Amniotic epithelial cell (primary cell): ENCODE results near the gene HCRTR2.

GRCh38 chr6:53062194-53062861 lies 704 bp upstream of the CILK1 start:
- RRBS = no CpG with 5 or more reads among the region's 5 CpGs

- RRBS = no CpG with 5 or more reads among the region's 6 CpGs
These were observed 87.8 kb upstream of the GCM1 start for GRCh38 chr6:53236316-53237047.

DNA sequence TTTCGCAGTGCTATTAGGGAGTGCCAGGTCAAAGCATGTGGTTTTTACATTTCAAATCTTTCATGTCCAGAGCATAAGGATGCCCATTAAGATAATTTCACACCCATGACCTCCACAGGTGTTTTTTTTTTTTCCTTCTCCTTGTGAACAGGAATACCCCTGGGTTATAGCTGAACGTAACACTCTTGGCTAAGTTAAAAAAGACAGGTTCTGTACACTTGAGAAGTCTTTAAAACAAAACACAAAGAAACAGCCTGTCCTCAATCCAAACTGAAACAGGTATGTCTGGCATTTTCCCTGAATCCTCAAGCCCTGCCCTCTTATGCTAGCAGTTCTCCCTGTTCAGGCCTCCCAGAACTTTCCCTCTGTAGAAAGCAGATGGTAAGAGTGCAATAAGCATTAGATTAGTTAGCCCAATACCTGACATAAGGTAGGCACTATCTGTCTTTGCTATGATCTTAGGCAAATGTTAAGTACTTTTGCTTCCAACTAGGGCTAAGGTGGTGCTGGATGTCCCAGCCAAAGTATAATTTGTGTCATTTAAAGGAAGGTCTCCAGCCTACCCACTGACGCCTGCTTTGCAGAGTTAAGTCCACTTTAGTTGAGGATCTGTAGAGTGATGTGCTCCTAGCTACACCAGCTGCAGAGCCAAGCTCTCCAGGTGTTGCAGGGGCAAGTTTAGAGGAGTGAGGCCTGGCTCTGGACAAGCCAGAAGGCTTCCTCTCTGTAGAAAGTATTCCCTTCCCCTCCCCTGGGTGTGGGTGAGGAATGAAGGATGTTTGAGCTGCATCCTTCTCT lies 66.8 kb downstream of the ELOVL5 start:
- RRBS = no CpG with 5 or more reads among the region's 3 CpGs

- RRBS = no CpG with 5 or more reads among the region's 2 CpGs
These were observed 66.0 kb downstream of the ELOVL5 start for GRCh38 chr6:53282669-53283156.

- RRBS = no CpG with 5 or more reads among the region's 10 CpGs
These were observed 55.5 kb downstream of the ELOVL5 start for GRCh38 chr6:53293124-53293693.

- RRBS = no CpG with 5 or more reads among the region's 5 CpGs
These were observed 36.6 kb downstream of the ELOVL5 start for GRCh38 chr6:53312087-53312650.

GRCh38 chr6:53341920-53342329 lies 6.8 kb downstream of the ELOVL5 start:
- RRBS = no CpG with 5 or more reads among the region's 5 CpGs

- RRBS = no CpG with 5 or more reads among the region's 11 CpGs
These were observed 11.7 kb upstream of the ELOVL5 start for GRCh38 chr6:53360295-53361061.

DNA sequence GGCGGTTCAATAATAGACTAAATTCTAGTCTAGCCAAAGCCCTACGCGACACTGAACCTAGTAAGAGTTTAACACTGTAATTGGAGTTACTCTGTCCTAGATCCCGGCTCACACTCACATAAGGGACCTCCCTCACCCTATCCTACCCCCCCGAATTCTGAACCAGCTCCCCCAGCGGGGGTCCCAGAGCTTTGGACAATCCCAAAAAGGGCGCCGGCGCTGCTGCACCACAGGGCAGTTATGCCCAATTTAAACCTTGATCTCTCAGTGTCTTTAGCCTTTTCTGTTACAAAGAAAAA lies 2.4 kb upstream of the GCLC start:
- RRBS = no CpG with 5 or more reads among the region's 9 CpGs

DNA sequence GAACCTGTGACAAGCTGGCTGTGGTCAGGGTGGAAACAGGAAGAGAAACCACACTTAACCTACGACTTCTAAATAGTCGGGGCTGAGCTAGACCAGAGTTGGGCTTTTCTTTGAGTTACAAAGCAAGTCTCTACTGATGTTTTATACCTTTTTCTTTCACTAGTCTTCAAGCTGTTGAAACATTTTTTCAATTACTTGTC lies 18.1 kb downstream of the KLHL31 start:
- RRBS = no CpG with 5 or more reads among the region's 2 CpGs

GRCh38 chr6:53734409-53735035 lies 60.3 kb upstream of the LRRC1 start:
- RRBS = no CpG with 5 or more reads among the region's 9 CpGs

DNA sequence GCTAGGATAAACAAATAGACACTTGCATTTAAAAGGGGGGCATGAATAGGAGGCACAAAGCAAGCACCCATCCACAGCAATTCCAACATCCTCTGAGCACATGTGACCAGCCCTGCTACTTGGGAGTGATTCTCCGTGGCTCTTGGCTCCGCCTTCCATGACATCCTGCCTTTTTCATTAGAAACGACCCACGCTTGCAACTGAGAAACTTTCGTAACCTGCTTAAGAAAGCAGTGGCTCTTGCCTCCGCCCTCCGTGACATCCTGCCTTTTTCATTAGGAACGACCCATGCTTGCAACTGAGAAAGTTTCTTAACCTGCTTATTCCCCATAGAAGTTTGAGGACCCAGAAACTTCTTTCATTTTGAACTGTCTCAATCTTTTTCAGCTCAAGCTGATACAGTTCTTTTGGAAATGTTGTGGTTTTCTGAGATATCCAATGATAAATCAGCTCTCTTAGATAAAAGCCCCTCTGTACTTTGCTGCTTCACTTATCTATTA lies 53.3 kb upstream of the LRRC1 start:
- RRBS = no CpG with 5 or more reads among the region's 8 CpGs

DNA sequence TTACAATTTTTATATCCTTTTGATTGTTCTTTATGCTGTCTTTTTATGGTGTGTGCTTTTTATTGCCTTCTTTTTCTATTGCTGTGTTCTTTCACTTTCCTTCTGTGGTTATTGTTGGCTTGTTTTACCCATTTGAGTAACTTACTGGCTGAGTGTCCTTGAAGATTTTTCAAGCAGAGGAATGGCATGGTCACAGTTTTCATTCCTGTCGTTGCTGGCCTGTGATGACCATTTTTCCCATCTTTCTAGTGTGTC lies 30.9 kb downstream of the LRRC1 start:
- RRBS = no CpG with 5 or more reads among the region's 1 CpG

DNA sequence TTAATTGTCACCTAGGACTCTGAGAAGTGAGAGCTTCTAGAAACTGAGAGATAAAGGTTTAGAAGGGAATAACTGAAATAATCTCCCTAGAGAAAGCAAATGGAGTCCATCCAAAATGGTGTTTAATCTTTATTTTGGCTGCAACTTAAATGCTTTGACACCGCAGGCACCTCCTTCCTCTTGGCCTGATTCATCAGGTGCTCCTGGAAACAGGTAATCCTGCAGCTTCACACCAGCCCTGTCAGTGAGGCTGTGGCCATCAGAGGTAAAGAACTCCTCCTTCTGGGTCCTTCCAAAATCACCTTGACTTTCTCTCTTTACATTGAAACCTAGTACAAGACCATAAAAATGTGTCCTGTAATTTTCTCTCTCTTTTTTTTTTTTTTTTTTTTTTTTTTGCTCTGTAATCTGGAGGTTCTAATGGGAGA lies 124.1 kb downstream of the LRRC1 start:
- RRBS = no CpG with 5 or more reads among the region's 1 CpG

DNA sequence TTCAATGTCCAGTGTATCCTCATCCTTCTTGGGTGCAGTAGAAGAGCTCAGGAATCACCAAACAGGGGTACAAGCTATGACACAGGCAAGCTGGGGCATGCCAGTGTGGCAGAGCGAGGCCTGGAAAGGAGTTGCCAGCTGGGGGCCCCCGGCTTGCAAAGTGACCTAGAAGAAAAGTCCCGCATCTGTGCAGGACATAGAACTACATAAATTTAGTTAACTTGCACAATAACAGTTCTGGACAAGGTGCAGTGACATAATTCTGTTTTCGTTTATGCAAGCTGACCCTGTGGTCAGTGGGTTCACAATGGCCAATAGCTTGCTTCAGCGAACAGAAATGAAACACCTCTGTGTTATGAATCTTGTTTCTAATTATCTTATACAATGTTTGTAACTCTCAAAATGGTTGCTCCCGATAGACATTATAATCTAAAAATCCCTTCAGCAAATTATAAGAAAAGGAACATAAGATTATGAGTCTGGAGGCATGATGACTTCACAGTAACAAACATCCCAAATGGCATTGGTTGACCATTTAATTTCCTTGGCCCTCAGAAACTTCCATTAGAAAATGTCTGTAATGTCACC lies 111.8 kb upstream of the MLIP start:
- RRBS = no CpG with 5 or more reads among the region's 6 CpGs

DNA sequence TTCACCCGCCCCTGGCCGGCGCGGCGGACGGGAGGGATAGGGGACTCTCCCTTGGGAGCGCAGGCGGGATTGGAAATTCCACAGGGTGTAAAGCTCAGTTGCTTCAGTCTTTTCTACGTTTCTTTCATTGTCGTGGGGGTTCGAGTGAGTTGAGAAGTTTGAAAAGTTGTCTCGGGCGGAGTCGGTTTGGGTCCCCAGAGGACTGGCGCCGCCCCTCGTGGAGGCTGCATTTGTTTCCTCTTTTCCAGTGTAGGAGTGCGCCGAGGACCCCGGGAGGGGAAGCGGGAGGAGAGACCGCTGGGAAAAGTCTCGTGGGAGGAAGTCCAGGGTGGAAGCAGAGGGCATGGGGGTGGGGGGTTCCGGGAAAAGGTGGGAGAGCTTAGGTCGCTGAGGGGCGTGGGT lies 354 bp downstream of the FAM83B start:
- RRBS = 8% methylated on average over 4 of the region's 26 CpGs

DNA sequence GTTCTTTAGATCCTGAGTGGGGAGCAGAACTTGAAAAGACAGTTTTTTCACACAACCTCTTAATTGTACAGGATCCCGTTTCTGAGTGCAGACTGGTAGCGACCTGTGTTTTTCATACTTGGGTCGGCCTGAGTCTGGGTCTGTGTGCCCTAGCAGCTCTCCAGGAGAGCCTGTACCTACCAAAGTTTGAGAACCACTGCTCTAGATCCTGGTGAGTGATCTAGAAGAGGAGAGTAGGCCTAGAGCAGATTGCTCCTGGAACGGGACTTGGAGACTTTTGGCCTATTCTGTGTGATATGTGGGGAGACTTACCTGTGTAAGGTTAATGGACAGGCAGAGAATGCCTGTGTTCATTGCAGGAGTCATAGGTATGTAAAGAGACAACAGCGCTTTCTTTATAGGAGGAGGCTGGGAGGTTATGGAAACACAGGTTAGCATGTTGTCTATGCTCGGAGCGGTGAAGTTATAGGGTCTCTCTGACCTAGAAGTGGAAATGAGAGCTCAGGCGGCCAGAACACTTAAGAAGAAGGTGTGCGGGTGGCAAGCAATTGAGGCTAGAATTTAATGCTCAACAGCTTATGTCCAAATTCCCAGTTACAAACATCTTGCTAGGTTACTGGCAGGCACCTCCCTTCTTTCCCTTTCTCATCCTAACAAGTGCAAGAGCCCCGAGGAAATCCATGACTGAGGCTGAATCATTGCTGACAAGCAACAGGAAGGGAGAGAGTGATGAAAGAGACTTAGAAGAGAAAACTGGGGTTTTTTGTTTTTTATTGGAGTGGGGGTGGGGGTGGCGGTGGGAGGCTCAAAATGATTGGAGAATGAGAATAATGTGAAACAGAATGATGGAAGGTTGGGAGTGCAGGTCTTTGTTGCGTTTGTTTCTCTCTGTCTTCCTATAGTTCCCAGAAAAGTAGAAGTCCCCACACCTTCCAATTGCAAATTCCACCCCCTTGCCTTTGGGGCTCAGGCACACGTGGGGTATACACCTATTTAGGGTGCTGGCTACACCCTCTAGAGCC lies 1.1 kb downstream of the FAM83B start:
- RRBS = no CpG with 5 or more reads among the region's 13 CpGs

- RRBS = 4% methylated on average over 16 of the region's 46 CpGs
These were observed at the start of gene HCRTR2 for GRCh38 chr6:55174085-55175045. Gene HCRTR2 (plus strand): TSS chr6:55174515.

DNA sequence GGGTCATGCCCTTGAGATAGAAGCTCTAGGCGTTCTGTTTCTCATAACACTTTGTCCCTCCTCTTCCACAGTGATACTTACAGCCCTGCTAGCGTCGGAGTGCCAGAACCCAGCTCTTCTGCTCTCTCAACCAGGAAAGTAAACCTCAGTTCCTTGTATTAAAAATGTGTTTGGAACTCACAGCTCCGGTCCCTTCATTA lies 11.4 kb downstream of the HMGCLL1 start:
- RRBS = no CpG with 5 or more reads among the region's 4 CpGs

GRCh38 chr6:56534902-56535356 lies 287.5 kb upstream of the COL21A1 start:
- RRBS = no CpG with 5 or more reads among the region's 6 CpGs